Upper lobe of left lung (tissue), 5 donors: ENCODE measurements around a stretch of chr2.

GRCh38 chr2:178775506-178776768 lies 31.3 kb downstream of the TTN start:
- PRO-cap, 2 experiments: no peak in any of the 2 experiments
- RAMPAGE, long total RNA, 4 experiments: start-site peak on the minus strand in 2 of 4 experiments, at chr2:178776091-178776623 at its widest, 35 to 191 reads per replicate

- PRO-cap, 2 experiments: no peak in any of the 2 experiments
- RAMPAGE, long total RNA, 4 experiments: no peak in any of the 4 experiments
These were observed 1.6 kb upstream of the TTN start for GRCh38 chr2:178808640-178809472.

DNA sequence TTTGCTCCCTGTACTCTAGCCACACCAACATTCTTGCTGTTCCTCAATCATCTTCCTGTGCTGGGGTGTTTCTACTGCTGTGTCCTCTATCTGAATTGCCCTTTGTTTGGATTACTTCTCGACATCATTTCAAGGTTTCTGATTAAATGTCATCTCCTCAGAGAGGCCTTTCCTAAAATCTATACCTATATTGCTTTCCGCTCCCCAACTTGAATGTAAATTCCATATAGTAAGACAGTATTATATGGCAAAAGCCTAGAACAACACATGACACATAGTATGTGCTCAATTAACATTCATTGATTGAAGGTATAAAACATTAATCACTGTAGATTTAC lies 77.2 kb upstream of the CCDC141 start:
- PRO-cap, 2 experiments: no peak in any of the 2 experiments
- RAMPAGE, long total RNA, 4 experiments: no peak in any of the 4 experiments

- PRO-cap, 2 experiments: no peak in any of the 2 experiments
- RAMPAGE, long total RNA, 4 experiments: no peak in any of the 4 experiments
These were observed 36.9 kb downstream of the SESTD1 start for GRCh38 chr2:179227672-179228256.

GRCh38 chr2:179254227-179254890 lies 10.3 kb downstream of the SESTD1 start:
- PRO-cap, 2 experiments: no peak in any of the 2 experiments
- RAMPAGE, long total RNA, 4 experiments: no peak in any of the 4 experiments

GRCh38 chr2:179561543-179562056 lies 297.0 kb upstream of the SESTD1 start:
- PRO-cap, 2 experiments: no peak in any of the 2 experiments
- RAMPAGE, long total RNA, 4 experiments: start-site peak on the minus strand in 1 of 4 experiments, at chr2:179561830-179561966 at its widest, 24 reads per replicate

DNA sequence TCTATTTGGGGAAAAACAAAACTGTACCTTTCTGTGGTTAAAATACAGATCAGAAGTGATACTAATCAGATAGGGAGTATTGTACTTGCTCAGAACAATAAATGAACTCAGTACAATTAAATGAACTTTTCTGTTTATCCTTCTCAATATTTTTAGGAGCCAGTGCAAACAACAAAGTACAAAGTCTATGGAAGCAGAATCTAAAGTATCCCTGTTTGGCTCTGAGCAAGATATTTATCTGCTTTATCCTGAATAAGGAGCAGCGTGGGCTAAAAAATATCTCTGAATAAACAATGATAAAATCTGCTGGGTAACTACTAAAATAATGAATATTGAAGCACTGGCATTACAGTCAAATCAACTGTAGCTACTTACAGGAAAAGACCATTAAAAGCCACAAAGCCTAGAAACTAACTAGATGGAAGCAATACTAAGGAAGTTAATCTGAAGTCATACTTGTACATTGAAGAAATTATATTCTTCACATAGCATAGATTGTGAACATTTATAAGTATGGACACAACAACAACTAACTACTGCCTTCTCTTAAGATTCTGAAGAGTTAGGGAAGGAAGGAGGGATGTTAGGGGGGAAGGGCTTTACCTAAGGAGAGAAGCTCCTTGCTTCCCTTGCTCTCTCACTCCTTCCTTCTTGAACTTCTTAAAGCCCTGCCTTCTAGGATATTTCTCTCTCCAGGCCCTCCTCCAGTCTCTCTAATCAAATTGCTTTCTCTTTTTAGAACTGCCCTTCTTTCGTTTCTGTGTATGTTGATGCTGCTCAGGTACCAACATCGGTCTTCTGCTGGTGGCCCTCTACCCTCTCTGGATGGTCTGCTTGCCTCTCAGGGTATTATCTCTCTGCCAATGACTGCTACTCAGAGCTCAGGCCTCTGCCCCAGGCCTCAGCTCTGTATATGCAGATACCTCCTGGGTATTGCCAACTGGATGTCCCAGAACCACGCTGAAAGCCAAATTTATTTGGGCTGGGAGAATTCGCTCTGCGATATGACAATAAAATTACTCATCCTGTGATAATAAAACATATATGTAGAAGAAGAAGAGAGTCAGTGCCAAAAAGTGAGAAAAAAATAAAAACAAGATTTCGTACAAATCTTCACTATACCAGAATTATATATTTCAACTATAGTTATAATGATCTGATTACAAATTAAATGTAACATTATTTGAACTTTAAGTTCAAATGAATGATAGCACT lies 286.8 kb downstream of the ZNF385B start:
- PRO-cap, 2 experiments: no peak in any of the 2 experiments
- RAMPAGE, long total RNA, 4 experiments: start-site peak on the minus strand in 2 of 4 experiments, centred at positions 836 to 985 of the sequence, 11 to 29 reads per replicate

- PRO-cap, 2 experiments: no peak in any of the 2 experiments
- RAMPAGE, long total RNA, 4 experiments: no peak in any of the 4 experiments
These were observed 276.6 kb downstream of the ZNF385B start for GRCh38 chr2:179584811-179585153.

DNA sequence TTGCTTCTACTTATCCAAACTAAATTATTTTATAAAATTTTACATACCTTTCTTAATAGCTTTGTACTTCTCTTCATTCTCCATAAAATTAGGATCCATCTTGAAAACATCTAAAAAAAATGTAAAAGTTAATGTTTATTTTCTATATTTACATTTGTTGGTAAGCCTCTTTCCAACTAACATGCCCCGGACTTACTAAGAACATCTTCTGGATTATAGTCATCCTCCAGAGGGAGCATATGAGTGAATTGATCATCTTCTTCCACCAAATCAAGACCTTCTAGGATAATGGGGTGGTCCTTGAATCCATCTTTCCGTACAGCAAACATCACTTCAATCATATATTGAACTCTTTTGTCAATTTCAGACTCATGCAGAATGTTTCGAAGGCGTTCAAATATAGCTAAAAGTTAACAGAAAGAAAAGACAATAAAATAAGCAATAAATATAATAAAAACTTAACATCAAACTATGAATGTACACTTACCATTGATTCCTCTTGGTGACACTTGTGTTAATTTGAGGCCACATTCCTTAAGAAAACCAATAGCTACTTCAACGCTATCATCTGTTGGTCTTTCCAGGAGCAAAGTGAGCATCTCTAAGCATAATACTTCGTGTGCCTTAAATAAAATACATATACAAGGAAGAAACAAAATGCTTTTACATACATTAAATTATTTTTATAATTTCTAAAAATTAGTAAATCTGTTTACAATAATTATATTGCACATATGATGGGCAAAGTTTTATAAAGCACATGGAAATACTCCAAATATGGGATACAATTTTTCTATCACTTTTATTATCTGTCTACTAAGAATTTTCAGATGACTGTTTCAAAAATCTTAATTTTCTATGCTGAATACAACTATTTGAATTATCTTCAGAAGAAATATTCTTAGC lies 36.4 kb downstream of the CWC22 start:
- PRO-cap, 2 experiments: no peak in any of the 2 experiments
- RAMPAGE, long total RNA, 4 experiments: start-site peak on the minus strand in 1 of 4 experiments, centred at positions 80 to 521 of the sequence, 8 to 35 reads per replicate

GRCh38 chr2:180692264-180692758 lies 288.1 kb upstream of the UBE2E3 start:
- PRO-cap, 2 experiments: no peak in any of the 2 experiments
- RAMPAGE, long total RNA, 4 experiments: no peak in any of the 4 experiments

DNA sequence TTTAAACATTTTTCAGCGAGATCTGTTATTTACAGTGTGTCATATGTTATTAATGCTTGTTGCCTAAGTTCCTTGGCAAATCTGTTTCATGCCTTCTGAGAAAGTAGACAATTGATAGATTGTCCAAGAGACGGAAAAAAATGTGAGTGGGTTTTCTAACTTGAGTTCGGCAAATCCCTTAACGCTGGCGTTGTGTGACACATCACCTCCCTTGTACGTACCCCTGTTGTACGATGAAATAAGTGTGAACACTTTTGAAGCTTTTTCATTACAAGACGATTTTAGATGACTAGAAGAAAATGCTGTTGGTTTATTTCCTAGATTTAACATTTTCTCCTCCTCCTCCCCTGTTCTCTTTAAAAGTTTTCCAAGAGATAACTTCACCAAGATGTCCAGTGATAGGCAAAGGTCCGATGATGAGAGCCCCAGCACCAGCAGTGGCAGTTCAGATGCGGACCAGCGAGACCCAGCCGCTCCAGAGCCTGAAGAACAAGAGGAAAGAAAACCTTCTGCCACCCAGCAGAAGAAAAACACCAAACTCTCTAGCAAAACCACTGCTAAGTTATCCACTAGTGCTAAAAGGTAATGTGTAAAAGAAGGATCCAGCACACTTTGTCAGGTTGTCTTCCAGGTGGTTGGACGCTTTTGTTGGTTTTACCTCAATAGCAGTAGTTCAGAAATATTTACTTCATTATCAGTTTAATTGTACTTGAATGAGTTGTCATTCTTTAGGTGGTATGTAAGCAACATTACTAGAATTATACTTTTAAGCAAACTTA lies 1.4 kb downstream of the UBE2E3 start:
- PRO-cap, 2 experiments: no peak in any of the 2 experiments
- RAMPAGE, long total RNA, 4 experiments: no peak in any of the 4 experiments

- PRO-cap, 2 experiments: no peak in any of the 2 experiments
- RAMPAGE, long total RNA, 4 experiments: no peak in any of the 4 experiments
These were observed 36.3 kb downstream of the UBE2E3 start for GRCh38 chr2:181016670-181017175.

DNA sequence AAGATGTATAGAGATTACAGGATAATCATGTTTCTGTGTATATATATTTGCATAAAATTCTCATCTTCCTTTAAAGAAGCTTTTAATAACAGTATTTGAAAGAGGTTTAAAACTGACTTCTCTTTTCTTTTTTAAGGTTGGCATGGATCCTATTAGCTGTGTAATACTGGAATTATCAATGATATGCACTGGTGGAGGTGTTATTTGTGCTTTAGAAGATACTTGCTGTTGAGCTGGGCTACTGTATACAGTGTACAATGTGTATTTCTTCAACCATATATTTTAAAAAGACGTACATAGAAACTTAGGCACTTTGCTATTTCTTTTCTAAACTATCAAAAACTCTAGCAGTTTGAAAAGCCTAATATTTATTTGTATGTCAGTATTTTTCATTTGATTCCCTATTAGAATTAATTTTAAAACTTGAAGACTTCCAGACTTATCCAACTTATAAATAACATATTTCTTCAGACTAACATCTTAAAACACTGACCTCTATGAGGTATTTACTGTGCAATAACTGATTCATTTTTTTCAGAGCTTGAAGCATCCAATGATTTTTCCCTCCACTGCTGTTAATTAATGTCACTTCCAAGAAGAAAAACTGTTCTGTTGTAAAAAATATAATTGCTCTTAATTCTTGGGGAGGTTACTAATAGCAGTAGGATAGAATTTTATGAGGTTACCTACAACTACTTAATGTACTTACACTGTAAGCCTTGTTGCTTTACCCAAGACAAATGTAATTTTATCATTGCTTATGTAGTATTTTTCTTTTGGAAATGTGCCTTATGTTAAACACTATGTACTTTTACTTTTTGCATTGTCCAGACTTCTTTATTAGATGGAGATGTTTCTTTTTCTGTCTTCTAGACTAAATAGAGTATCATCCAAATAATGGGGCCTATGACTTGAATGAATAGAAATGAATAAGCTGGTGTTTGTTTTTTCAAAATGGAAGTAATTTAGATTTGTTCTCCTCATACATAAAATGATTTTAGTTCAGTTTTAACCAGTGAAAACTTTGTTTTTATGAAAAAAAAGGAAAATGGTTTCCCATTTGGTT lies 38.2 kb downstream of the ITPRID2 start:
- PRO-cap, 2 experiments: no peak in any of the 2 experiments
- RAMPAGE, long total RNA, 4 experiments: no peak in any of the 4 experiments

GRCh38 chr2:182424245-182424796 lies 2.5 kb downstream of the PDE1A start:
- PRO-cap, 2 experiments: no peak in any of the 2 experiments
- RAMPAGE, long total RNA, 4 experiments: no peak in any of the 4 experiments

DNA sequence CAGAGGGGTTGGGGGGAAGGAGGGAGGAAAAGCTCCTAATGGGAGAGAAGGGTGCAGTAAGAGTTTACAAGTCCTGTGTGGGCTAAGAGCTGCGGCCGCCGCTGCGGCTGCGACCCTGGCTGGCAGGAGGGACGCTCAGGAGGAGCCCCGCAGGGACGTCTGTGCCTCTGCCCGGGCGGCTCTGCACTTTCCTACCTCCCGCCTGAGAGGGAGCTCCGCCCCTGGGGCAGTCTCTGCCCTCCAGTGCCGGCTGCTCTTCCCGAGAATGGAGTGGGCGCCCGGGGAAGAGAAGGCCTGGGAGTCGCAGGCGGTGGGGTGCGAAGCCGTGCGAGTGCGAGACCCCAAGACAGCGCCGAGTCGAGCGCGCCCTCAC lies 549 bp upstream of the FRZB start:
- PRO-cap, 2 experiments: peak in 1 of 2 experiments; most common minus-strand start position 163 of the sequence (in 1)
- RAMPAGE, long total RNA, 4 experiments: no peak in any of the 4 experiments

GRCh38 chr2:182913658-182914174 lies 47.3 kb upstream of the FRZB start:
- PRO-cap, 2 experiments: no peak in any of the 2 experiments
- RAMPAGE, long total RNA, 4 experiments: start-site peak on the minus strand in 1 of 4 experiments, at chr2:182913889-182914088 at its widest, 14 reads per replicate

DNA sequence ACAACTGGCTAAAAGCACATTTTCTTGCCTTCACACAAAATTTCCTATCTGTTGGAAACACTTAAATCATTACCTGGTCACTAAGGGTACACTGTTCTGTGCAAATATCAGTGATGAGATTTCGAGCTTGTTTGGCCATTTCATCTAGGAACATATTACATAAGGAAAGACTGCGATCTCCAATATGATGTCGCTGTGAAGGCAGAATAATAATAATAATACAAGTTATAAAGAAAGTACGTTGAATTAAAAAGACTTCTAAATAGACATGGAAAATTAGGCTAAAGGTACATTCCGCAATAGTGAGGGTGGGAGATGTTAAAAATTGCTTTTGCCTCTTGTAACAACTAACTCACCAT lies 76.2 kb downstream of the NCKAP1 start:
- PRO-cap, 2 experiments: no peak in any of the 2 experiments
- RAMPAGE, long total RNA, 4 experiments: no peak in any of the 4 experiments

GRCh38 chr2:183117222-183117803 lies 6.9 kb upstream of the NUP35 start:
- PRO-cap, 2 experiments: no peak in any of the 2 experiments
- RAMPAGE, long total RNA, 4 experiments: no peak in any of the 4 experiments

DNA sequence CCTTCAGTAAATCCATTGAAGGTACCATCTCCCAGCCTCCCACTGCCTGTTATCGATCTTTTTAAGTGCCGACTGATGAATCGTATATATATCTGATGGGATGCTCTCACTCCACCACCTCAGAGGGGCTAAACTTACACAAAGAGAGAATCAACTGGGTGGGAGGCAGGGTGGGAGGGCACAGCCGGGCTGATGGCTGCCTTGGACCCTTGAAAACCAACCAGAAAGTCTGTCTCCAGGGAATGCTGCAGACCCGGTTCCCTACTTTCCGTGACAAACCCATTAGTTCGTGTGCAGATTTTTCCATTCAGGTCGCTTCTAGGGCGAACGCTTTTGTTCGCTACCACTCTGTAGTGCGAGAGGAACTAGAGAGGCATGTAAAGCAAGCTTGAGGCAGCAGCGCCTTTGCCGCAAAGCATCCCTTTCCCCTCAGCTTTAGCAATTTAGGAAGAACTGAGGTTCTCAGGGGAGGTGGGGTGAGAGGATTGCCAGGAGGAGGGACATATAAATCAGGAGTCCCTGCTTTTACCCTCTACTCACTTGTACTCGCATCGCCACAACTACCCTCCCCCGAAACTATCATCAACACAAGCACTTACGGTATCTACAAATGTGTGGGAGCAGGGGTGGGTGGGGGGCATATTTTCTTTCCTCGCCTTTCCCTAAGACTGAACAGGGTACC lies 831 bp upstream of the ZNF804A start:
- PRO-cap, 2 experiments: peak in 1 of 2 experiments; most common plus-strand start position 533 of the sequence (in 1); most common minus-strand start position 355 of the sequence (in 1)
- RAMPAGE, long total RNA, 4 experiments: no peak in any of the 4 experiments

GRCh38 chr2:186589123-186589584 lies 702 bp upstream of the ITGAV start:
- PRO-cap, 2 experiments: no peak in any of the 2 experiments
- RAMPAGE, long total RNA, 4 experiments: no peak in any of the 4 experiments